Left ventricle myocardium (tissue), 1 donor: ENCODE results near the genes DHX40 and CA4.

DNA sequence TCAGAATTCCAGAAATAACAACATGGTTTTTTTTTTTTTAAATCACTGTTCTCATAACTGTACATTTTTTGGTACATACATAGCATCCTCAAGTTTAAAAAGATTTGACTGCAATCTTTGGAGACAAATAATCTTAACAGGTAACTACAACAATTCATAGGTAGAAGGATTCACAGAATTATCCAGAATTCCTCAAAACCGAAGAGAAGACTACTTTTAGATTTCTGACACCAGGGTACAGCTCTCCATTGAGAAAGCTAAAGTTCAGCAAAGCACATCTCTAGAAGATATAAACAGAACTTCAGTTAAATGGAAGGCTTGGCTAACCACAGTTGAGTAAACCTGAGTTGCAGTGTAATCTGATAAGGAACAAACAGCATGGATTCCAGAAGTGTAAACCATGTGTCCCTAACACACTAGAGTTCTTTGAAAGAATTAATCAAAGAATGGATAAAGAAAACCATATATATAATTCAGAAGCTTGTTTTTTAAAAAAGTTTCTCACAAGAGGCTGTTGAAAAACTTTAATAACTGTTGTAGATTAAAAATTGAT, 4.5 kb downstream of the RNF43 start:
- PRO-cap: no peak

- PRO-cap: no peak
Measured at GRCh38 chr17:58415701-58416135, 1.6 kb downstream of the RNF43 start.

DNA sequence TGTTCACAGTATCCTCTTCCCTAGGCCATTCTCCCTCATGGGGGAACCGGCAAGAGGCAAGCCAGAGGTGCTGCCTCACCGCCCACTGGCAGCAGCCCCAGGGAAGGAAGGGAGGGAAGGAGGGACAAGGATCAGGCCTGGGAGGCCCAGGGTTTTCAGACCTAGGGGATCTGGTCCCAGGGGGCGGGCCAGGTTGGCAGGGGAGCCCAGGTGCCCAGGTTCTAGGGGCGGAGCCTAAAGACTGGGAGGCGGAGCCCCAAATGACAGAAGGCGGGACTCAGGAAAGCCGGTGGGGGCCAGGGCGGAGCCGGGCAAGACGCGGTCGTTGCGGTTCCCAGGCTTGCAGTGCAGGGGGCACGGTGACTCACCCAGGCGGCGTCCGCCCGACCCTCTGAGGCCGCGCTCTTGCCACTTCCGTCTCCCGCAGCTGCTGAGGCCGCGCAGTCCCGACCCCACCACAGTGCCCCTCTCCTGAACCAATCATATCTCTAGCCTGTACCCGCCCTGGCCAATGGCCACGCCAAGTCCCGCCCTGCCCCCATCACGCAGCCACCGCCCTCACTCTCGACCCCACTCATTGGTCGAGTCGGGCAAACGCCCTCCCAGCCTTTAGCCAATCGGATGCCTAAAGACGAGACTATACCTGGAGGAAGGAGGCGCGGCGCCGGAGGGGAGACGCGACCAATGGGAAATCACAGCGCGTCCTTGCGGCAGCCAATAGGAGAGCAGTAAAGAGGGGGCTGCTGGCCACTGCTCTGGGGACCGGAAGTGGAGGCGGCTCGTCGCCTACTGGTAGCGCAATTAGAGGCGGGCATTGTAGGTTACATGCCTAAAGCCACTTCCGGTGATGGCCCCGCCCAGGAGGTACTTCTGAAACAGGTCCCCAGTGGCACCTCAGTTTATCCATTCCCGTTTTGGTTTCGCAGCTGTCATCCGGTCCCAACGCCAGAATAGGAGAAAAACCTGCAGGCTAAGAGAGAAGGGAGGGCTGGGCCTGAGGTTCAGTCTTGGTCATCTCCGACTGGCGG, 3.3 kb upstream of the MTMR4 start:
- PRO-cap: bidirectional peak, plus-strand start at position 314 of the sequence, minus-strand start at position 347 of the sequence; bidirectional peak, plus-strand start at position 838 of the sequence, minus-strand start at position 432 of the sequence; unidirectional peak, plus-strand start at position 906 of the sequence

DNA sequence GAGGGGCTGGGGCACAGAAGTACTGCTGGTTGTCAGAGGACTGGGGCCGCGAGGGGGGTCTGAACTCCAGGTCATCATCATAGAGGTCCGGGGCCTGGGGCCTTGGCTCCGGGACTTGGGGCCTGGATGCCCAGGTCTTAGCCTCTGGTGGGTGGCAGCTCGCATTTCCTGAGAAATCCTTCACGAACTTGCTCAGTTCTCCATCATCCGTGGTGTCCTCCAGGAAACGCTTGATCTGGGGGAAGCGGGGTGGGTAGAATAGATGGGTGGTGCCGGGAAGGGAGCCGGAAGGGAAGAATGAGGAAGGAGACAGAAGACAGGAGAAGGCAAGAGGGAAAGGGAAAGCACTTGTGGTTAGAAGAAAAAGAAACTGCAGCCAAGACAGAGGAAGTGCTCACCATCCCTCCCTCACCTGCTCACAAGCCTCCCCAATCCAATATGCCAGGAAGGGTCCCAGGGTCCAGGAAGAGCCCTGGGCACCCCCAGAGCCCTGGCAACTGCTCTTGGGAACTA, 12.4 kb upstream of the MTMR4 start:
- PRO-cap: no peak

DNA sequence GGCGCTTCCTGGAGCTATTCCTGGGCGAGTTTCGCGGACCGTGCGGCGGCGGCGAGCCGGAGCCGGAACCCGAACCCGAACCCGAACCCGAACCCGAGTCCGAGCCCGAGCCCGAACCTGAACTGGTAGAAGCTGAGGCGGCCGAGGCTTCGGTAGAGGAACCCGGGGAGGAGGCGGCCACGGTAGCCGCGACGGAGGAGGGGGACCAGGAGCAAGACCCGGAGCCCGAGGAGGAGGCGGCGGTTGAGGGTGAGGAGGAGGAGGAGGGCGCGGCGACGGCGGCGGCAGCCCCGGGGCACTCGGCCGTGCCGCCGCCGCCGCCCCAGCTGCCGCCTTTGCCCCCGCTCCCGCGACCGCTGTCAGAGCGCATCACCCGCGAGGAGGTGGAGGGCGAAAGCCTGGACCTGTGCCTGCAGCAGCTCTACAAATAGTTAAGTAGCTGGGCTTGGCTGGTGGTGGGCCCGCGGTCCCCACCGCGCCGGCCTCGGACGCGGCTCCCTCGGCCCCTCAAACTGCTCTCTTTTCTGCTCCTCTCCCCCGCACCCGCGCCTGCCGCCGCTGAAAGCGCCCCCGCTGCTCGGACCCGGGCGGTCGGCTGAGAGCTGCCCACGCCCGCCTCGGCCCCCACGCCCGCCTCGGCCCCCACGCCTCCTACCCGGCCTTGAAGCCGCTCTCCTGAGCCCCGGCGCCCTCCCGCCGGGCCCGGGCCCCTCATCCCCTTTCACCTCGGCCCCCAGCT, 547 bp downstream of the PPM1E start:
- PRO-cap: no peak

DNA sequence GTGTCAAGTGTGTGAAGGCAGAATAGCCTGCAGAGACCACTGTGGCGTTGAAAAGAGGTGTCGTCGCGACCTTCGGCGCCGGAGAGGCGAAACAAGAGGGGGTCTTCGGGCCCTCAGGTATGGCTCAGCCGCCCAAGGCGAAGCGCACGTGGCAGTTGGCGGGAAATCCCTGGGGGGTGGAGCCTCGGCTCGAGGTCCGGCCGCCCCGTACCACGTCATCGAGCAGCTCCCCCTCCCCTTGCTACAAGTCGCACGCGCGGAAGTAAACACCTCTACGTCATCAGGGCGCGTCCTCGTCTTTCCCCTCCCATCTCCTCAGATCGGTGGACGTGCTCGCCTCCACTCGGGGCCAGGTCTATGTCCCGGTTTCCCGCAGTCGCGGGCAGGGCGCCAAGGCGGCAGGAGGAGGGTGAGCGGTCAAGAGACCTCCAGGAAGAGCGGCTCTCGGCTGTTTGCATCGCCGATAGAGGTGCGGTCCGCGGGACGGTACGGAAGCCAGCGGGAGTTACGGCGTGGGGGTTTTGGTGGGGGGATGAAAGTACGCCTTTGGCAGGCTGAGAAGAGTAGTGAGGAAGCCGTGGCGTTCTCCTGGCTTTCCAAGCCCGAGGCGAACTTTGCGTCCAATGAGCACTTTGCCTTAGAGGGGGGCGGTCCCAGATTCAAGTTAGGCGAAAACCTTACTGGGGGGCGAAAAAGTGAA, at the start of gene DHX40:
Gene DHX40, plus strand, starts transcription at position 296 of the 700 bp plus-strand sequence.
- PRO-cap: bidirectional peak, plus-strand start at position 318 of the sequence, minus-strand start at position 157 of the sequence

DNA sequence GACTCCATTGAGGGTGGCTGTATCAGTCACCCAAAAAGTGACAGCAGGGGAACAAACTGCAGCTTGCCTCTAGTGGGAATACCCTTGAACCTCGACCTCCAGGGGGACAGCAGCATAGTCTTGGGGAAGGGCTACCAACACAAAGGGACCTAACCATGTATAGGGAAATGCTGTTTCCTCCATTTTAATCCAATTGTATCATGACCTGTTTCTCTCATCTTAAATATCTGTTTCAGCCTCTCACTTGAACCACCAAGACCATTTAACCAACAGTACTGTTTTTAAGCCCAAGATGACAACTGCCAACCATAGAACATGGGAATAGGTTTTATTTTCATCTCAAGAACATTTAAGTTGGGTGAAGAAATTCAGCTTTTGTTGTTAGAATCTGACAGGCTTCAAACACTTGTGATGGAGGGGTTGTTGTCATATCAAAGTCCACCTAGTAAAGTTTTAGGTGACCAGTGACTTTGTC, 10.2 kb downstream of the PTRH2 start:
- PRO-cap: no peak

DNA sequence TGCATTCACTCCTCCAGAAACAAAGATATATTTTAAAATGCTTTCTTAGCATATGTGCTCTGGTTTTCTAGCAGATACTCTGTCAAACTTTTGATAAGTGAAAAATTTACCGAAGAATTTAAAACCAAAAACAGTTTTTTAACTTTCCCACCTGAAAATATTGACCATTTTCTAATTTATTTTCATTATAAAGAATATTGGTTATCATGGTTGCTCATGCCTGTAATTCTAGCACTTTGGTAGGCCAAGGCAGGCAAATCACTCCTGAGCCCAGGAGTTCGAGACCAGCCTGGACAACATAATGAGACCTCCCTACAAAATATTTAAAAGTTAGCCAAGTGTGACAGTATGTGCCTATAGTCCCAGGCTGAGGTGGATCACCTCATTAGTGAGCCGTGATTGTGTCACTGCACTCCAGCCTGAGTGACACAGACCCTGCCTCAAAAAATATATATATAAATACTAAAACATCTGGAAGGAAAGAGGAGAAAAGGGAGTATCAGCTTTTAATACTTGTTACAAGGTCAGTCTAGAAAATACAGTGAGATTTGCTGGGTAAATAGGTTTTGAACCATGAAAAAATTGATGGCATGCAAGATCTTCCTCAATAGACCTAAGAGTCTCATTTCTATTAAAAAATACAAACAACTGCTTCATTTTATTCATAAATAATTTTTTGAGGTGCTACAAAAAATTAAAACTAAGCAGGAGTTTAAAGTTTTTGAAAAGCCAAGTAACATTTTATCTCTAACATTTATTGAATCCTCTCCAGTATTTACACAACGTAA, 47.8 kb downstream of the TUBD1 start:
- PRO-cap: no peak

DNA sequence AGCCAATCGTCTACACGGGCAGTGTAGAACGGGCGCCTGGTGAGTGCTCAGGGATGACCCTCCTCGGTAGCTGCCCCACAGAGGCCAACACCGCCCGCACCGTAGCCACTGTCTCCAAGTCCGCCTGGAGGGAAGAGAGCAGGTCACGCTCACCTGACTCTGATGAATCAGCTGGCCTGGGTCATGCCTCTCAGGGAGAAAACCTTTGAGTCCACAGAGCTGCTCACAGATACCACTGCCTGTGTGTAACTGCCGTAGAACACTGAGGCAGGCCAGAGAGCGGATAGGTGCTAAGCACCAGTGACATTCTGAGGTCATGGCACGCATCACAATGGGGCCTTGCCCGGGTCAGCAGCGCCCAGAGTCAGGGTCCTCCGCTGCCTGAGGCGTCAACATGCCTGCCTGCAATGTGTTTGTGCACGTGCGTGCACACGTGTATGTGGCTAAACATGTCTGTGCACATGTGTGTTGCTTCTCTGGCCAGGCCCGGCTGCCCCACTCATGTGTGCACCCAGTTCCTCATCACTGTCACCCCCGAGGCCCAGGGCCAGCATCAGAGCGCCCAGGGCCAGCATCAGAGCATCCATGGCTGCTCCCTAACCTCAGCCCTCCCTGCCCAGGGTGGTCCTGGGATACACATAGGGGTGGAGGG, 54.4 kb upstream of the RNFT1 start:
- PRO-cap: no peak

GRCh38 chr17:60149516-60150064, at the start of gene CA4:
Gene CA4, plus strand, starts transcription at chr17:60149973.
- PRO-cap: unidirectional peak, plus-strand start at chr17:60149973

DNA sequence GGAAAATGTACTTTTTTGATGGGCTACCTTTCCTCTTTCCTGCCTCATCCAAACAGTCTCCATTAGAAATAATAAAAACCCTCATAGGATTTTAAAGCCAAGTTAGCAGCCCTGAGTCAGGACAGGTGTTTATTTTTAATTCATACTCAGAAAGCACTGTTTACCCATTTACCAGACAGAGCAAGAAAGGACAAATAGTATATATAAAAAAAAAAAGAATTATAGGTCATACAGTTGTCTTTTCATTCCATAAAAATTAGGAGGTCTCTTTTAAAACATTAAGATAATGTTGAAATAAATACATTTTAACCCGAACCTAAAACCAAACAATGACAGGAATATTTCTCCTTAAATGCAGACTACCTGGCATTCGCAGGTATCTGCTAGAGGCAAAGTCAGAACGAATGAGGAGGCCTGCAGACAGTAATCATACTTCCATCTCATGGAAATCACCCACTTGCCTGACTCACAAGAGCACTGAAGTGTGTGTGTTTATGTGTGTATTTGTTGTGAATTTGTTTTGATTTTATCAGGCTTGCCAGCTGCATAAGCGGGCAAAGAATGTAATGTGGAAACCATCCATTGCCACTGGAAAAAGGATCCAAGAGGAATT, 198.7 kb upstream of the TBX2 start:
- PRO-cap: no peak

- PRO-cap: unidirectional peak, minus-strand start at chr17:61383708
Measured at GRCh38 chr17:61383416-61383914, 16.2 kb upstream of the TBX2 start.

GRCh38 chr17:61590687-61591058, 346 bp downstream of the NACA2 start:
- PRO-cap: no peak

GRCh38 chr17:61672846-61673523, 82.0 kb upstream of the NACA2 start:
- PRO-cap: no peak

GRCh38 chr17:61980518-61981008, 52.8 kb upstream of the INTS2 start:
- PRO-cap: no peak

GRCh38 chr17:61981371-61981970, 53.7 kb upstream of the INTS2 start:
- PRO-cap: no peak

DNA sequence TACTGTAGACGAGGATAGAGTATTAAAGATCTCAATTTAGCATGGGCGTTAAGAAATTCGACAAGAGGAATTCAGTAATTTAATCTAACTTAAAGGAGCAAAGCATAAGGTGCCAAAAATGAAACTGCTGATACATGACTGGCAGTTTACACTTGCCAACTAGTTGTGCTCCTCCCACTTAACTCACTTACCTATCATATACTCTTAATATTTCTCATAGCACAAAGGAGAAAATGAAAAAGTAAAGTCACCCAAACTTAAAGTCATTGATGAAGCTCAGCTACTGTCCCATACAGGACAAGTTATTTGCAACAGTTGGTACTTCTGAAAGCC, 1.1 kb downstream of the MED13 start:
- PRO-cap: no peak

DNA sequence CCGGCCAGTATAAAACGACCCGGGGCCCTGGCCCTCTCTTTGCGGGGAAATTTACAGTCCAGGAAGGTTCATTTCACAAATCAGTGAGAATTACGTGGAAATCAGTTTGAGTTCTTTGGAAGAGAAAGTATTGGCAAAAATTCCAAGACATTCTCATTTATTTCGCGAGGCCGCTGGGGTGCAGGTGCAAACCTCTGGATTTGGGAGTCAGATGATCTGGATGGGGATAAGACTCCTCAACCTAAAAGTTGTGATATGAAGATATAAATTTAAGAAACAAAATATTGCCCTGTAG, 1.0 kb upstream of the MED13 start:
- PRO-cap: no peak

- PRO-cap: no peak
Measured at GRCh38 chr17:62111039-62111501, 46.0 kb upstream of the MED13 start.

DNA sequence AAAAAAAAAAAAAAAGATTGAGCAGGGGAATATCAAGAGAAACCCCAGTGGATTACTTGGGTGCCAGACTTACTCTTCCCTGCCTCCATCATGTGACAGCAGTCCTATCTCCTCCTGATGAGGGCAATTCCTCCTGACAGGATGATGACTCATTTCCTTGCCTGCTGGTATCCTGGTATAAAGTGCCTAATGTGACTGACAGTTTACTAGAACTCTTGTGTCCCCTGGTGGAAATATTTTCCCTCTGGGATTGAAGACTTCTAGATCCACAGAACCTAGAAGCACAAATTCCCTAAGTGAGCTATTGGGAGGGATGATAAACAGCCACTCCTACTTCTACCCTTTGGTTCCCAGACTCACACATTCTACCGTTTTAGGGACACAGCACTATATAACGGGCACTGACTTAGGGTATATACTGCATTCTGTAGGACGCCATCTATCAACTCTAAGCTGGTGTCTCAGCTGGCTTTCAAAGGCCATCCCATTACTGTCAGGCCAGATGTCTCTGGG, 114.5 kb upstream of the MED13 start:
- PRO-cap: no peak